GM19239 (cell line): ENCODE measurements around a stretch of chr5.

DNA sequence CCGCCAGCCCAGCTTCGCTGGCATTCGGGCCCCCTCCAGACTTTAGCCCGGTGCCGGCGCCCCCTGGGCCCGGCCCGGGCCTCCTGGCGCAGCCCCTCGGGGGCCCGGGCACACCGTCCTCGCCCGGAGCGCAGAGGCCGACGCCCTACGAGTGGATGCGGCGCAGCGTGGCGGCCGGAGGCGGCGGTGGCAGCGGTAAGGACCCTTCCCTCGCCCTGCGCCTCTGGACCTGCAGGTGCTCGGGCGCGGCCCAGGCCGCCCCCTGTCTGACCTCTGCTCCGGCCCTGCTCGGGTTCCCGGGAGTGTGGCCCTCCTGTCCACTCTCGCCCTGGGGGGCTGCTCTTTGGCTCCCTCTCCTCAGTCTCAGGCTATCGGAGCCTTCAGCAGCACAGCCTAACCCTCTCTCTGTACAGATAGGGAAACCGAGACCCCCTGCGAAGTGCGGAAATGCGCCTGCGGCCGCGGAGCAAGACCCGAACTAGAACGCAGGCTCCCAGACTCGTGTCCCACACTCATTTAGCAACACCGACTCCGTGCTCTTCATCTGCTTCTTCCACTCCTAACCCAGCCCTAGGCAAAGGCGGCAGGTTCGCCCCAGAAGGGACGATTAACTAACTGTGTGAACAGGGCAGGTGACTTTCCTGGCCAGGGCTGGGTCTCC lies 679 bp downstream of the CDX1 start:
- RRBS: 29% methylated on average over 20 of the region's 52 CpGs

DNA sequence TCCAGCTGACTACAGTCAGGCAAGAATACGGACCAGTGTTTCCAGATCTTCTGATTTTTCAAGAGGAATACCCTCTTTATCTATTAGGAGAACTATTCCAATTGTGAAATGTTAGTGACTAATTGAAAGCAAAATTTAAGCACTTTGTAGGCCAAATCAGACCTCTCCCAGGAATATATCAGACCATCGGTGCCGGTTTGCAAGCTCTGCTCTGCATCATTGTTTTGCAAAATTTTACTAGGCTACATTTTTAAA lies 965 bp upstream of the ARSI start:
- RRBS: no CpG with 5 or more reads among the region's 3 CpGs

DNA sequence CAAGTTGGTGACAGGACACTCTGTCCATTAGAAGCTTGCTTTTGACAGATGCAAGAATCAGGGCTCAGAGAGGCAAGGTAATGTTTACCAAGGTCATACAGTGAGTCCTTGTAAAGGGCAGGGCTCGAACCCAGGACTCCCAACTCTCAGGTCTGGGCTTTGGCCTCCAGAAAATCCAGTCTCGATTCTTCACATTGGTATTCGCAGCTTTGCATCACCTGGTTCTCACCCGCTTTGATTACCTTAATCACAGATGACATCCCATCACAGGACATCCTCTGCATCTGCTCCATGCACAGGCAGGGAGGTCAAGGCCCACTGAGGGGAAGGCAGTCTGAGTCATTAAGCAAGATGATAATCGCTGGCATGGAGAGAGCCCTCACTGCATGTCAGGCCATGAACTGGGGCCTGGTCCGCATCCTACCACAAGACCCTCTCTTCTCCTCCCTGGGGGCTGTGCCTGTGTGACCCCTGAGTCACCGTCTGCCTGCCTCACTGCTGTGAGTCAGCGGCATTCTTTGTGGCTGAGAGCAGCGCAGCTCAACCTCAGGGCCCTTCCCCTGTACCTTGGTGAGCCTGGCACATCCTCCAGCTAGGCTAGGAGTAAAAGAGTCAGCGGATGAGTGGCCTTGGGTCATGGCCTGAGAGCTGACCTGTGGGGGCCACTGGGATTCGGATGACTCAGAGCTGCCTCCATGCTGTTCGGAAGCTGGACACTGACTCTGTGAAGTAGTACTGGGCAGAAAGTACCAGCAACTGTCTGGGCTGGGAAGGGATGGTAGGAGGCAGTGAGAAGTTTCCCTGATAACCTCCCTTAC lies 14.3 kb upstream of the ARSI start:
- RRBS: no CpG with 5 or more reads among the region's 12 CpGs

GRCh38 chr5:150328515-150329267 lies 26.0 kb upstream of the ARSI start:
- RRBS: no CpG with 5 or more reads among the region's 7 CpGs

DNA sequence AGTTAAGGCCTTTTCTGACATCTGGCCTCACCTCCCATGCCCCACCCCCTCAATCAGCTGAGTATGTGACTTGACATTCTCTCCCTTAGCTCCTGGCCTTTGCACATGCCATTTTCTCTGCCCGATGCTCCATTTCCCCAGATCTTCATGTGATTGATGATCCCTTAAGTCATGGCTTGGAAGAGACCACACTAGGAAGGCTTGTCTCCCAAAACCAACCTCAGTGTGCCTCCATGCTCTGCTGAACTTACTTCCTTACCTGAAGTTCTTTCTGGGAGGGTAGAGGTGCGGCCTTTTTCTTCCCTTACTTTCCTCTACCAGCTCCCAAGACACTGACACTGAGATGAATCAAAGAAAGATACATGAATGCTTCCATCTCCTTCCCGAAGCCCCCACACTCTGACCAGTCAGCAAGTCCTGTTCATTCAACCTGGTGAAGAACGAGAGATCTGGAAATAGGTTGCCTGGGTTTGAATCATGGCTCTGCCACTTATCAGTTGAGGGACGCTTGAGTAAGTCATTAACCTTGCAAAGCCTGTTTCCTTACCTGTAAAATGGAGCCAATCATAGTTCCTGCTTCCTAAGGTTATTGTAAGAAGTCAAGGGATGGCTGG lies 17.4 kb upstream of the TCOF1 start:
- RRBS: no CpG with 5 or more reads among the region's 5 CpGs

GRCh38 chr5:150349628-150350391 lies 7.7 kb upstream of the TCOF1 start:
- RRBS: no CpG with 5 or more reads among the region's 9 CpGs

DNA sequence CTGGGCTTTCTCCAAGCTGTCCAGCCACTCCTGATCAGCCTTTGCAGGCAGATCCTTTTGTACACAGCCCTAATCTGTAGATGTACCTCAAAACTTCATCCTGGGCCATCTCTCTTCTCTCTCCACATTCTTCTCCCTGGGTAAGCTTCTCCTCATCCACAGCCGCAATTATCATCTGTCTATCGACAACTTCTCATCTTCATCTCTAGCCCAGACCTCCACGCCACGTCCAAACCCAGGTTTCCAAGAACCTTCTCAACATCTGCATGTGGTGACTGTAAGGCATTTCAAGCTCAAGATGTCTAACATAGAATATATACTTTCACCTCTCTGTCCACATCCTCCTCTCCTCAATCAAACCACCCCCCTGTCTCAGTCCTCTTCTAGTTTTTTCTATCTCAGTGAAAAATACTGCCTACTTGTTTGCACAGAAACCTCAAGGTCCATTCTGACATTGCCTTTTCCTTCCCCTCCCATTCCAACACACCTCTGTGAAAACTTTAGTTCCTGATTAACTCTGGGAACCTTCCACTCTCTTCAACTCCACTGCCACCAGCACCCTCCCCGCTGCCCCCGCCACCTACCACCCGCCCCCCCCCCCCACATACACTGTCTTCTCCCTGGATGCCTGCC lies 2.5 kb upstream of the TCOF1 start:
- RRBS: no CpG with 5 or more reads among the region's 7 CpGs

GRCh38 chr5:150398510-150399542 lies 13.9 kb downstream of the CD74 start:
- RRBS: no CpG with 5 or more reads among the region's 17 CpGs

GRCh38 chr5:150412960-150413300 lies 220 bp upstream of the CD74 start:
- RRBS: no CpG with 5 or more reads among the region's 6 CpGs

GRCh38 chr5:150428063-150428890 lies 15.6 kb upstream of the CD74 start:
- RRBS: 67% methylated on average over 1 of the region's 18 CpGs

DNA sequence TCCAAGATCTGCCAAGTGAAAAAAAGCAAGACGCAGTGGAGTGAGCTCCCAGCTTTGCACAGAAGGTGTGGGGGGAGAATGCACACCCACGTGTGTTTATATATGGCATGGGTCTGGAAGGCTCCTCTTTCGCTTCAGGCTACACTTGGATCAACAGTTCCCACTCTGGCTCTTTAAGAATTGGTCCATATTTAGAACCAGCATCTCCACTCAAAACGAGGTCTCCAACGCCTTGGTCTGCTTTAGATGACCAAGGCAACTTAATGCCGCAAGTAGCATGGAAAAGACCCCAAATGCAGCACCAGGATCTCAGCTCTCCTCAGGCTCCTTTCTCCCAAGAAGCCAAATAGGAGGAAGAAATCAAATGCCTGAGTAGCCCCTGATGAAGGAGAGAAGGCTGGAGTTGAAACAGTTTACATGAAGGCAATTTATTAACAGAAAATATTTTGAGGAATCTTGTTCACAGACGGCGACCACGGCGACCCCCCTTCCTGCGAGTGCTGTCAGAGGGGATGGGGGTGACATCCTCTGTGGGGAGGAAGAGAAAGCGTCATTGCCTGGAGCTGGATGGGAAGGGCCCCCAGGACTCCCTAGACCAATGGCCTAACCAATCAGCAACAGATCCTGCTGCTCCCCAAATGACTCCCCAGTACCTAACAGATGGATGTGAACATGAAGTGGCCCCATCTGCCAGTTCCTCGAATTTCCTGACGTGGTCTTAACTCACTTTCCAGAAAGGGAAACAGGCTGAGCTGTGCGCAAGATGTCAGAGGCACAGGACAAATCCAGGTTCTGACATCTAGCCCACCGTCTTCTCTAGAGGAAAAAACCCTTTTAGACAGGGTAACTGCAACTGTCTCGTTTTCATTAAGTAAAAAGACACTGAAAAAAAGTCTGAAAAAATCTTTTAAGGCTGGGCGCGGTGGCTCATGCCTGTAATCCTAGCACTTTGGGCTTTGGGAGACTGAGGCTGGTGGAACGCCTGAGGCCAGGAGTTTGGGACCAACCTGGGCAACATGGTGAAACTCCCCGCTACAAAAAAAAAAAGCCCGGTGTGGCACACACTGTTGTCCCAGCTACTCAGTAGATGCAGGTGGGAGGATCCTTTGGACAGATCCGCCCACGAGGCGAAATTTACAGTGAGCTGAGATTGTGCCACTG lies 5.3 kb downstream of the RPS14 start:
- RRBS: no CpG with 5 or more reads among the region's 25 CpGs

- RRBS: no CpG with 5 or more reads among the region's 16 CpGs
Observed at GRCh38 chr5:150453691-150454648, 4.4 kb upstream of the RPS14 start.

DNA sequence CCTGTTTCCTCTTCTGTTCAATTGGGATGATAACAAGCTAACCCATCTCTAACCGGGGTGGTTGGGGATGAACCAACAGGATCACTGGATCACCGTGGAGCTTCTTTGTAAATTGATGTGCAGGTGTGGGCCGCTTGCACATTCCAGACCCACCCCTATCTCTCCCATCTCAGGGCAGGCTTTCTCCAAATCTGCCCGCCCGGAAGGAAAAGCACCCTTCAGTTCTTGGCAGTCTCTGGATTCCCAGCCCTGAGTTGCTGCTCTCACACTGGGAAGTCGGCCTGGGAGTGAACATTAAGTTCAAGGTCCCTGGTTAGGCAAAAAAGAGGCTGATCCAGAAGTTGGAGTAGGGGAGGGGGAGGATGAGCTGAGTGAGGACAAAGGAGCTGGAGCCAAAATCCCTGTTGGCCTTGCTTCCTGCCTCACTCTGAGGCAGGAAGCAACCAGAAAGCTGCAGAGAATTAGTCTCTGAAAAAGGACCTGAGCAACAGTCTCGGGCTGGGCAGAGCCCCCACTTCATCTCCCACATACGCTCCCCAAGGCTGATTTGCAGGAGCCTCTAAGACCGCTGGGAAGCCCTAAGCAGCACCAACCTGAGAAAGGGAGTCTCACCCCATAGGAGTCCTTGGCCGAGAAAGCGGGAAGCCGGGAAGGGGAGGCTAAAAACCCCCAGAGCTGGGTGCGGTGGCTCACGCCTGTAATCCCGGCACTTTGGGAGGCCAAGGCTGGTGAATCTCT lies 15.0 kb upstream of the RPS14 start:
- RRBS: 88% methylated on average over 1 of the region's 15 CpGs

- RRBS: no CpG with 5 or more reads among the region's 14 CpGs
Observed at GRCh38 chr5:150510101-150511086, 2.5 kb downstream of the NDST1 start.

DNA sequence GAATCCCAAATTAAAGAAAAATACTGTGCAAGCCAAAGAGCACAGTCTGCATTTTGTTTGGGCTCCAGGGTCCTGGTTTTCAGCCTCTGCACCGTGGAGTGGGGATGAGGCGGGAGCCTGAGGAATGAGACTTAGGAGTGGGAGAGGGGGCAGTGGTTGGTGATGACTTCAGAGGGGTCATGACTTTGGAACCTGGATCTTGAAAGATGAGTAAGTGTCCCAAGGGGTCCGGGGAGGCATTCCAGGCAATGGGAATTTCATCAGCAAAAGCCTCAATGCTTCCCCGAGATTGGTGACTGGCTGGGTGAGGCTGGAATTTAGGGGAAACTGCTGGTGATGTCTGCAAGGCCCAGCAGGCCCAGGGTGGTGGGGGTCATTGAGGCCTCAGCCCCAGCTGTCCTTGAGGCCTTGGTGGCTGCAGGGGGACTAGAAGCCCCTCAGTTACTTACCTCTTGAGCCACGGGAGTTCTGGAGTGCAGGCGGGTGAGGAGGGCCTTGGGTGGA lies 7.5 kb downstream of the NDST1 start:
- RRBS: no CpG with 5 or more reads among the region's 6 CpGs

DNA sequence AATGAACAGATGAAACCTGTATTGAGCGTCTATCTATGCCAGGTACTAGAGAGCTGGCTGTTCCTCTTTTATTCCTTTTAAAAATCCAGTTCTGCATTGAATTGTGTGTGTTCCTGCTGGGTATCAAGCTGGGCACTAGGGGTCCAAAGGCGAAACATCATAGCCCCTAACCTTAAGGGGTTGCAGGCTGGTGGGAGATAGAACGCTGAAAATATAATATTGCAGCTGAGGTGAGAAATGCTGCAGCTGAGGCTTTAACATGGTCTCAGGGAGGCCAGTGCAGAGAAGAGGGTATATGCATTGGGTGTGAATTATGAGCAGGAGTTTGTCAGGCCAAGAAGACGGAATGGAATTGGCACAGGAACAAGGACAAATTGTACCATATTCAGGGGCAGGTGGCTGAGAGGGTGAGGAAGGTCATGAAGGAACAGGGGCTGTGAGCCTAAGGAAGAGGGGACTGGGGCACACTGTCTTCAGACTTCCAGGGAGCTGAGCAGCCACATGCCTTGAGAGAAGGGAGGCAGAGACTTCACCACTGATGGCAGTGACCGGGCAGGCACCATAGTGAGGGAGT lies 18.6 kb downstream of the NDST1 start:
- RRBS: no CpG with 5 or more reads among the region's 5 CpGs

GRCh38 chr5:150542671-150543451 lies 34.9 kb downstream of the NDST1 start:
- RRBS: no CpG with 5 or more reads among the region's 13 CpGs

DNA sequence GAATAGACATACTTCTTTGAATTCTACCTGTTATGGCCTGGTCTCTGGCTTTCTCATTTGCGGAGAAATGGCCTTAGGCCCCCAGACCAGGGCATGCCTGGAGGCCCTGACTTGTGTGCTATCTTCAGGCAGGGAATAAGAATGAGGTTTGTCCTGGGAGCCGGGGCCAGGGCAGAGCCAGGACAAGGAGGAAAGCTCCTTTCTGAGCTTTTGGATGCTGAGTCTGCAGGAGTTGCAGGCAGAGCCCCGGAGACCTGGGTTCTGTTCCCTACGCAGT lies 47.4 kb upstream of the SYNPO start:
- RRBS: 52% methylated on average over 2 of the region's 4 CpGs

- RRBS: no CpG with 5 or more reads among the region's 13 CpGs
Observed at GRCh38 chr5:150593475-150594323, 46.8 kb upstream of the SYNPO start.

DNA sequence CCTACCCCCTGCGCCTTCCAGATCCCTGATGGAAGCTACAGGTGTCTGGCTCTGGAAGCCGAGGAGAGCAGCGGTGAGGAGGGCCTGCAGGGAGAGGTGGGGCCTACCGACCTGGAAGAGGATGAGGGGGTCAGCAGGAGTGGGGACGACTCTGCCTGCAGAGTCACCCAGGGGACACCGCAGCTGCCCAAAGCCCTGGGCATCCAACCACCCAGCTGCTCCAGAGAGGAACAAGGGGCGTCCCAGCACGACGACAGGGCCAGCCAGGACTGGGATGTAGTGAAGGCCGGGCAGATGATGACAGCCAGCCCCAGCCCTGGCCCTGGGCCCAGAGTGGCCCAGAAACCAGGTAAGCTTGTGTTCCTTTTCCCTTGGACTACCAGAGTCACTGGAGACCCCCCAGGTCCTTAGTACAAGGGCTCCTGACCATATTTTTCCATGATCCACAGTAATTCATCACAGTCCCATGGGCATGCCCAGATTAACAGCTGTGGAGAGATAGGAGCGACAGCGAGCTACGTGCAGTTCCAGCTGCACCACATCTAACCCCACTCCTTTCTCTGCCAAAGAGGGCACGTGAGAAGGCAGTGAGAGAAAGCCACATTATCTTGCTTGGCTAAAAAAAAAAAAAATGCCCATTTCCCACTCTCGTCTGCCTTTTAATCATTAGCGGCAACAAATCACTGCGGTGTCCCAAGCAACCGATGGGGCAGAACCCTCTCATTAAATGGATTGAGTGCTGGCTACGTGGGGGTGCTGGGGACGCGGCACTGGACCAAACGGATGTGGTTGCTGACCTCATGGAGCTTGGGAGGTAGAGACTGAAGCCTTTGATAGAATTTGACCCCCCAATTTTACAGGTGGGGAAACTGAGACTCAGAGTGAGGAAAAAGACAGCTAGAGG lies 21.8 kb upstream of the SYNPO start:
- RRBS: no CpG with 5 or more reads among the region's 22 CpGs